Peyer's patch (tissue), 4 donors: ENCODE data around the gene SLC43A2.

DNA sequence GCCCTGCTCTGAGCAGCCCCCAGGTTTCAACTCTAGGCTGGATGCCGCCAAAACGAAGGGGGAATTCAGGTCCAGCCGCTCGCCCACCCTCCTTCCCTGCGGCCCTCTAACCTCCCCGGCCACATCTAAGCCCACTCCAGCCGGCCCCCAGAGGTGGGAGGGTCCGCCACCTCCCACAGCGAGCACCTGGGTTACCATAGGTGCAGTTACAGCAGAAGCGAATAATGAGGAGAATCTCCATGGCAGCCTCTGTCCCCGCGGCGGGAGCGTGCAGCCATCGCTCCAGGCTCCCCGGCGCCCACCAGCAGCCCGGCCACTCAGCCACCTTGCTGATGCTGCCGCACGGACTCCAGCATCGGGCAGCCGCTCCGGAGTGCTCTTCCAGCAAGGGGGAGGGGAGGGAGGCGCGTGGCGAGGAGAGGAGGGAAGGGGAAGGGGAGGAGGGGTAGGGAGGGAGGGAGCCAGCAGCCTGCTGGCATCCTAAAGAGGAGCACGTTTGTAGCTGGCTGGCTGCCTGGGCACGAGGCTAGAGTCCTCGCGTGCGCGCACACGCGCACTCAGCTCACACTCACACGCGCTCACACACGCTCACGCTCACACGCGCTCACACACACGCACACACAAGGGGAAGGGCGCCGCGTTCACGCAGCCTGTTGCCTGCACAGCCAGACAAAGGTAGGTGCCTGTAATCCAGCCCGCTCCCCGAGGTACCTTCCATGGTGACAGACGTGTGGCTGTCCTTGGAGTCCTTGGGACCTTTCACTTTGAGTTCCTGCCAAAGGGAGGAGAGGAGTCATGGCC lies 81.9 kb downstream of the TIMM22 start:
- PRO-cap = no peak
- RAMPAGE, long total RNA, 4 experiments = no peak in any of the 4 experiments

- PRO-cap = no peak
- RAMPAGE, long total RNA, 4 experiments = no peak in any of the 4 experiments
Observed at GRCh38 chr17:1180938-1181281, 1.1 kb upstream of the ABR start.

GRCh38 chr17:1231399-1231799 lies 38.8 kb upstream of the BHLHA9 start:
- PRO-cap = no peak
- RAMPAGE, long total RNA, 4 experiments = no peak in any of the 4 experiments

DNA sequence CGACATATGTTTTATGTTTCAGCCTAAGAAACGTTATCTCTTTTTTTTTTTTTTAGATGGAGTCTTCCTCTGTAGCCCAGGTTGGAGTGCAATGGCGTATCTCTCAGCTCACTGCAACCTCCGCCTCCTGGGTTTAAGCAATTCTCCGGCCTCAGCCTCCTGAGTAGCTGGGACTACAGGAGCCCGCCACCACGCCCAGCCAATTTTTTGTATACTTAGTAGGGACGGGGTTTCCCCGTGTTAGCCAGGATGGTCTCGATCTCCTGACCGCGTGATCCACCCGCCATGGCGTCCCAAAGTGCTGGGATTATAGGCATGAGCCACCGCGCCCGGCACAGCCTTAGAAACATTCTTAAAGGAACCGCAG lies 47.5 kb downstream of the YWHAE start:
- PRO-cap = no peak
- RAMPAGE, long total RNA, 4 experiments = no peak in any of the 4 experiments

GRCh38 chr17:1421432-1421873 lies 21.4 kb upstream of the YWHAE start:
- PRO-cap = no peak
- RAMPAGE, long total RNA, 4 experiments = no peak in any of the 4 experiments

- PRO-cap = no peak
- RAMPAGE, long total RNA, 4 experiments = no peak in any of the 4 experiments
Observed at GRCh38 chr17:1474404-1475168, 17.9 kb downstream of the MYO1C start.

DNA sequence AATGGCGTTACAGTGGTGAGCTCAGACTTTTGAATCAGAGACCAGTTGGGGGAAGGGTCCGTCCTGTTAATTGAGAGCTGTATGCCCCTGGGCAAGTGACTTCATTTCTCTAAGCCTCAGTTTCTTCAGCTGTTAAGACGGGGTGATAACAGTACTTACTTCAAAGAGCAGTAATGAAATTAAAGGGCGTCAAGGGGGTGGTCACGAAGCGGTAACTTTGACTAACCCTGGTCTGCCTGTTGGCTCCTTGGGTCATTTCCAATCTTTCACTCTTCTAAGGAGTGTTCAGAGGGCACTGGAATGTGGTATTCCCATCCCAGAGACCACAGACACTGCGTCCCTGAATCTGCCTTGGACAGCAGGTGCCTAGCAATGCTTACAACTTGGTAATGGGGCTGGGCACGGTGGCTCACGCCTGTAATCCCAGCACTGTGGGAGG lies 8.9 kb upstream of the MYO1C start:
- PRO-cap = no peak
- RAMPAGE, long total RNA, 4 experiments = no peak in any of the 4 experiments

DNA sequence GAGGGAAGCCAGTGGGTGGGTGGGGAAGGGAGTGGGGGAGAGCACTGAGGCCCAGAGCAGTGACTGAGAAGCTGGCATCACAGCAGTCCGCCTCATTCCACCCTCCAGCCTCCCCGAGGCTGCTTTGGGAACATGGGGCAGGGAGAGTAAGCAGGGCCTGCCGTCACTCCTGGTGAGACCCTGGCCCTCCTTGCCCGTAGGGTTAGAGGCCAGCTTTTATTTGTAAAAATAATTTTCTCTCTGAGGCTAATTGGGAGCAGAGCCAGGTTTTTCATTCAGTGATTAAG lies 4.2 kb upstream of the INPP5K start:
- PRO-cap = no peak
- RAMPAGE, long total RNA, 4 experiments = no peak in any of the 4 experiments

DNA sequence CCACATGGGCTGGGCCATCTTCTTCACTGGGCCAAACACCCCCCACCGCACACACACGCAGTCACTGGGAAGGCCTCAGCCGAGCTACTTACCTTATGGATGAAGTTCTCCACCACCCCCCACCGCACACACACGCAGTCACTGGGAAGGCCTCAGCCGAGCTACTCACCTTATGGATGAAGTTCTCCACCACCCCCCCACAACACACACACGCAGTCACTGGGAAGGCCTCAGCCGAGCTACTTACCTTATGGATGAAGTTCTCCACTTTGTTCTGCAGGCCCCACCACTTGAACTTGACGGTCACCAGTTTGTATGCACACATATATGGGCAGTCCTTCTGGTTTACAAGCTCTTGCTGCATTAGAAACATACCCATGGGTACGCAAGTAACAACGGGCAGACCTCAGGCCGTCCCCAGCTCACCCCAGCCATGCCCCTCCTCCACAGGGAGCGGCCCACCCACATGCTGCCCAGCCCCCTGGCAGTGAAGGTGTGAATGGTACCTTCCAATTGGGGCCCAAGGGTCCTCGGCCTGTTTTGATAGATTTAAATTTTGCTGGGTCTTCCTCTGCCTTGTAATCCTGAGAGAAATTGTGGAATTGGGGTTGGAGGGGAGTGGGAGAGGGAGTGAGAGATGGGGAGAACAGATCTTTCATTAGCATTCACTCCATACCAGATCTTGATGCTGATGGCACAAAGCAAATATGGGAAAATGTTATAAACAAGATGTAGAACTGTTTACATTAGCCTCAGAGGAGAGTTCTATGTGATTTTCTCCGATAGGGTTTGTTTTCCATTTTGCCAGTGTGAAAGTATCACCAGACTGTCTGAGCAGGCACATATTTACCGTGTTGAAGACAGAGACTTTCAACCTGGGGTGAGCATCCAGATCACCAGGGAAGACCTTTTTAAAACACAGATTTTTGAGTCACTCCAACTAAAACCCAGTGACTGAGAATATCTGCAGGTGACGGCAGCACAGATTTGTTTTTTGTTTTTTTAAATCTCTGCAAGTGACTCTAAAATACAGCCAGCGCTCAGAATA lies 18.8 kb upstream of the INPP5K start:
- PRO-cap = no peak
- RAMPAGE, long total RNA, 4 experiments = no peak in any of the 4 experiments

DNA sequence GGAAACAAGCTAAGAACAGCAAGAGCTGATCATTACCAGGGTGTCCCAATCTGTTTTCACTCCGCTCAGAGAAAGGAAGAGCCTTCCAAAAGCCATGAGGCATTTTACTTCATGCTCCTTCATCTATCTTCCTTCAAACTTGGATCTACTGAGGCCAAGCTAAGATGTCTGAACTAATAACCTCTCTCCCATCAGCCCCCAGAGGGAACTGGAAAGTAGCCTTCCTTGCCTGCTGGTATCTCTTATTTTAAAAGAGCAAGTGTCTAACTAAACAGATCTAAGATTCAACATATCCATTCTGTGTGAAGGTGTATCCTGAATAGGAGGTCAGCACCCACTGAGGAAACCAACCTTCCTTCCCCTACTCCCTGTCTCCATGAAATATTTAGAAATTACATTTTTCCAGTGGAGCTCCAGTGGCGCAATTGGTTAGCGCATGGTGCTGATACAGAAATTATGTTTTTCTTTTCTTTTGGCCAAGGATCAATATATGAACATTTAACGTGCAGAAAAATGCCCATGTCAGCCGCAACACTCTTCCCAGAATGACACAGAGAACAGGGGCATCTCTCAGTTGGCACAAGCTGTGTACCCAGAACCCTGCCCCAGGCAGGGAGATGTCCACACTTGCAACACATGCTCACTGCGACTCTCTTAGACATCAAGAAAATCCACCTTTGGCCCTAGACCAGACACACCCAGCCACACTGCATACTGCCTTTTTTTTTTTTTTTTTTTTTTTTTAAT lies 17.2 kb downstream of the PITPNA start:
- PRO-cap = unidirectional peak, minus-strand start at position 550 of the sequence
- RAMPAGE, long total RNA, 4 experiments = no peak in any of the 4 experiments

DNA sequence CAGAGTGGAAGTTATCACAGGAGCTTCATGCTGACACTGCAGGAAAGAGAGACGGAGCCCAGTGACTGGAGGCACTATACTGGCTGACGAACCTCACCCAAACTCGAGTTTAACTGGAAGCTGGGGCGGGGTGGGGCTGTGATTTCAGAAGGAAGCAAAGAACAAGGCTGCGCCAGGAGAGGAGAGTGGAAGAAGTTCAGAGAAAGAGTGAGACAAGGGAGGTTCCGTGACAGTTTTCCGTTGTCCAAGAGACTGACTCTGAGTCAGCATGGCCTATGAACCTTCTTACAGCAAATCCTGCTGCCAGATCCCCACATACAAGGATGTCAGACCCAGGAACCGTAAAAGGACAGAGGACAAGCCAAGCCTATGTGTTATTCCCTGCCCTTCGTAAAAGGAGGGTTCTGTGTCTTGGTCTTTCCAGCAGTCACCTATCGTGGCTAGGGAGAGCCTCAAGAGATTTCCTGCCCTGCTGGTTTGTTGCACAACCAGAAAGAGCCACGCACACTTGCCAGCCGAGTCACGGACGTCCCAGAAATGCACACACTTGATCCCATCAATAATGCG lies 5.1 kb downstream of the PITPNA start:
- PRO-cap = bidirectional peak, plus-strand start at position 344 of the sequence, minus-strand start at position 209 of the sequence
- RAMPAGE, long total RNA, 4 experiments = no peak in any of the 4 experiments

DNA sequence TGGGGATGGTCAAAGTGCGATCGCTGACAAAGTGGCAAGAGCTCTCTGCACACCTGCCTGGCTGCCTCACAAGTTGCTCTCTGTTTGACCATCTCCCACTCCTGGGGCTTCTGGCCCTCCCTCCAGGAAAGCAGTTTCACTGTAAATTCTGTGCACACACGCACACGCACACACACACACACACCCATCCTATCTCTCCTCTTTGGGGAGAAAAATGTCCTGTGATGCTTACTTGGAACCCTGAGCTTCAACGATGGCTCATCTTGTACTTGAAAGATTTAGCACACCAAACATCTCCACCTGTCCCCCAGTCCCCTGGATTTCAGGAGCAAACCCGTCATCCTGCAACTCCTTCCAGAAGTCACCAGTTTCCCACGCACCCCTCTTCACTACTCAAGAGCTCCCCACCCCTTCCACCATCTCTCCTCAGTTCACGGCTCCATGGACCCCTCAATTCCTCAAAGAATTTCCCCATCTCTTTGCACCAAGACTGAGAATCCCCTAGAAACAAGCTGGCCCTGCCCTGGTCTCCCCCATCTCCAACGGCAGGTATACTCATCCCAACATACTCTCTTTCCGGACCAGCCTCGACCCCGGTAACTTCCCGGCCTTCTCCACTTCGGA lies 1.5 kb downstream of the PITPNA start:
- PRO-cap = no peak
- RAMPAGE, long total RNA, 4 experiments = no peak in any of the 4 experiments

GRCh38 chr17:1574099-1575073 lies 11.8 kb upstream of the PITPNA start:
- PRO-cap = no peak
- RAMPAGE, long total RNA, 4 experiments = no peak in any of the 4 experiments

DNA sequence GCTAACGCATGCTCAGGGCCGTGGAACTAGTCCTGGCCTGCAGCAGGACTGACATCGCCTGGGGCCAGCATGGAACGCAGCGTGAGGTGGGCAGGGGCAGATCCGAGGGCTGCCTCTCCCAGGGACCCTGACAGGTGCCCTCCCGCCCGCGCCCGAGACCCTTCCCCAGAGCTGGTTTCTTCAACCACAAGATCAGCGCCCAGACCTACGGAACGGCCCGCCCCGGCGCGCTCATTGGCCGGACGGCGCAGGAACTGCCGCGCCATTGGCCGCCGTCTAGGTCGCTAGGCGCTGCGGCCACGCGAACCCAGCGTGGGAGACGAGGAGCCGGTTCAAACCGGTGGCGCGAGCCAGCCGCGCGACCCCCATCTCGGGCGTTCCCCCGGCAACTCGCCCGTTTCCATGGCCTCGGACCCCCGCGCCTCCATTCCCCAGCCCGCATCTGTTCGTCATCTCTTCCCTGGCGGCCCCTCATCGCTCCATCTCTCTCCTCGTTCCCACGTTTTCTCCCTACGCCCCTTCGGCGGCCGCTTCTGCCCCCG lies 353 bp downstream of the SLC43A2 start:
- PRO-cap = bidirectional peak, plus-strand start at position 313 of the sequence, minus-strand start at position 207 of the sequence
- RAMPAGE, long total RNA, 4 experiments = start-site peak on the minus strand in 1 of 4 experiments, centred at position 187 of the sequence, 22 reads per replicate

DNA sequence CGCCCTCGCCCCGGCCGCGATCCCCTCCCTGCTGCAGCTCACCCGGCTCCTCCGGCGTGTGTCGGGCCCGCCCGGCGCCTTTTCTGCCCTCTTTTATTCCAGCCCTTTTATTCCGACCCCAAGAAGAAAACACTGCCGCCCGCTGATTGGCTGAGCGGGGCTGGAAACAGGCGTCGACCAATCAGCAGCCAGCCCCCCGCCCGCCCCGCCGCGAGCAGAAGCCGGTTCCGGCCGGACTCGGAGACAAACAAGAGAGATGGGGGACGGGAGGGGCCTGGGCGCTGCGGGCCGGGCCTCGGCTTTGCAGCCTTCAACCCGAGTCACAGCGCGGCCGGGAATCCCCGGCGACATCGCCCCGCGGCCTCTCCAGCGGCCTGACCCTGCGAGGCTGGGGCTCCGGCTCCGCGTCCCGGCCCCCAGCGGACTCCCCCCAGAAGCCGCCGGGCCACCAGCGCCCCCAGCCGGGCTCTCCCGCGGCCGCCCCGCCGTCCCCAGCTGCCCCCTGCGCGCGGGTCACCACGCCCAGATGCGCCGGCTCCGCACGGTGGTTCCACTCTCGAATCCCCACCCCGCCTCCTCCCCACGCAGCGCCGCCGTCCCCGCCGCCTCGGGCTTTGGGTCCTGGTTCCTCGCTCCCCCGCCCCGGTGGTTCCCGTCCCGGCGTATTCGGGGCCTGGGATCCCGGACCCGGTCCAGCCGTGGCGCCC lies at the start of gene SLC43A2:
Gene SLC43A2, minus strand, starts transcription at position 83 of the 707 bp plus-strand sequence.
- PRO-cap = bidirectional peak, plus-strand start at position 253 of the sequence, minus-strand start at position 83 of the sequence; bidirectional peak, plus-strand start at position 553 of the sequence, minus-strand start at position 489 of the sequence
- RAMPAGE, long total RNA, 4 experiments = start-site peak on the minus strand in 1 of 4 experiments, centred at position 68 of the sequence, 154 reads per replicate

- PRO-cap = no peak
- RAMPAGE, long total RNA, 4 experiments = no peak in any of the 4 experiments
Observed at GRCh38 chr17:1639536-1640095, 5.9 kb downstream of the SCARF1 start.

- PRO-cap = no peak
- RAMPAGE, long total RNA, 4 experiments = start-site peak on the minus strand in 1 of 4 experiments, at chr17:1640095-1641180 at its widest, 5 to 8 reads per replicate
Observed at GRCh38 chr17:1640096-1641129, 5.1 kb downstream of the SCARF1 start.

GRCh38 chr17:1644827-1645546 lies 545 bp downstream of the SCARF1 start:
- PRO-cap = no peak
- RAMPAGE, long total RNA, 4 experiments = no peak in any of the 4 experiments

- PRO-cap = no peak
- RAMPAGE, long total RNA, 4 experiments = no peak in any of the 4 experiments
Observed at GRCh38 chr17:1675802-1676261, 8.8 kb downstream of the PRPF8 start.

DNA sequence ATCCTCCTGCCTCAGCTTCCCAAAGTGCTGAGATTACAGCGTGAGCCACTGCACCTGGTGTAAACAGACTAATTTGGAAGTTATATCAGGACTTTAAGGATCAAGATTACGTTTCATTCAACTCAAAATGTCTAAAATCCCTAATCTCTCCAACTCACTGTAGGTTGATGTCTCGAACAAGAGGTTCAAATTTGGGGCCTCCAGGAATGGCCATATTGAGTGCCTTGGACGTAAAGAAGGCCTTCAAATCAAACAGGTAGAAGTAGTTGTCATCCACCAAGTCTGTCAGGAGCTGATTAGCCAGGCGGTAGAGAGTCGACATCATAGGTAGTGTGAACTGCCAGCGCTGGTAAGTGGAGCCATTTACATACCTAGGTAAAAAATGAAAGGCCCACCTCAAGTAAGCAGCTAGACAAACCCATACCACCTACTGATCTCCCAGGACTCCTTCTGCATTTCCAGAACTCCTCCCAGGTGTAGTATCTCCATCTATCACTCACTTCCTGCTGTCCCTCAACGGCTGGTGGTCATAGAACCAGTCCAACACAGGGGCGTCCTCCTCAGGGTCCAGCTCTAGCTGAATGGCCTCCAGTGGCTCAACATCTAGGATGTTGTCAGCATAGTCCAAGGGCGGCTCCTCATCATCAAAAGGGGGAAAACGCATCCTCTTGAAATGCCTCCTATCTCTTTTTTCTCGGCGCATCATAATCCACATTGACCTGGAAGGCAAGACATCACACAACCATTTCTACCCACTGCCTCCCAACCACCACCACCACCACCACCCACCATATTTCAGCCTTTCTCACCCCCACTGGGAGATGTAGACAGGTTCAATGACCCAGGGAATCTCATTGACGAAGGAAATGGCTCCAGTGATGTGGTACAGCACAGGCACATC lies 3.1 kb downstream of the PRPF8 start:
- PRO-cap = no peak
- RAMPAGE, long total RNA, 4 experiments = no peak in any of the 4 experiments